AG09319 (cell line): ENCODE data around the genes CMTM7, TRIM71 and CLASP2.

GRCh38 chr3:32216109-32216619, 22.3 kb upstream of the CMTM8 start:
- RRBS: no CpG with 5 or more reads among the region's 7 CpGs

DNA sequence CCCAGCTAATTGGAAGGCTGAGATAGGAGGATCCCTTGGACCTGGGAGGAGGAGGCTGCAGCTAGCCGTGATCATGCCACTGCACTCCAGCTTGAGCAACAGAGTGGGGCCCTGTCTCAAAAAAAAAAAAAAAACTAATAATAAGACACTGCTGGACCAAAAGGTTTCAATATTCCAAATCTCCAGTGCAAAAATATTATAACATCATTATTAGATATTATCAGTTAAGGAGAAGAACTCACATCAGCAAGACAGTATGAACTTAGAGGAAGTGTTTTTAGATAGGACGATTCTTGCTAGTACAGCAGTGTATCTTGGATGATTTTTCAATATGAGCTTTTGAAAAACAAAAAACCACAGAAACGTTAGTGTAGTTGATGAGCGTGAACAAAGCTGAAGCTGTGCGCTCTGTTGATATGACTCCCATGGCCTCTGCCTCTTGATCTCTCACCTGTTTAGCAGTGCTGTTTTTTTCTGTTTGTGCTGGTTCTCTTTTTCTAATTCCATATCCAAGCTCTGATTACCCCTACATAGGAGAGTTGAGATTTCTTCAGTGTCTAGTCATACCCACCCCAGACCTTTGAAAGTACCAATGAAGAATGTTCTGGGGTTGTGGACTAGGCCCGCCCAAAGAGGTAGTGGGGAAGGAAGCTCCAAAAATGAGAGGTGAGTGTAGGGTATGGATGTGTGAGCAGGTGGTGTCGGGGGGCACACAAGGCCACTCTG, 20.2 kb upstream of the CMTM7 start:
- RRBS: no CpG with 5 or more reads among the region's 7 CpGs

DNA sequence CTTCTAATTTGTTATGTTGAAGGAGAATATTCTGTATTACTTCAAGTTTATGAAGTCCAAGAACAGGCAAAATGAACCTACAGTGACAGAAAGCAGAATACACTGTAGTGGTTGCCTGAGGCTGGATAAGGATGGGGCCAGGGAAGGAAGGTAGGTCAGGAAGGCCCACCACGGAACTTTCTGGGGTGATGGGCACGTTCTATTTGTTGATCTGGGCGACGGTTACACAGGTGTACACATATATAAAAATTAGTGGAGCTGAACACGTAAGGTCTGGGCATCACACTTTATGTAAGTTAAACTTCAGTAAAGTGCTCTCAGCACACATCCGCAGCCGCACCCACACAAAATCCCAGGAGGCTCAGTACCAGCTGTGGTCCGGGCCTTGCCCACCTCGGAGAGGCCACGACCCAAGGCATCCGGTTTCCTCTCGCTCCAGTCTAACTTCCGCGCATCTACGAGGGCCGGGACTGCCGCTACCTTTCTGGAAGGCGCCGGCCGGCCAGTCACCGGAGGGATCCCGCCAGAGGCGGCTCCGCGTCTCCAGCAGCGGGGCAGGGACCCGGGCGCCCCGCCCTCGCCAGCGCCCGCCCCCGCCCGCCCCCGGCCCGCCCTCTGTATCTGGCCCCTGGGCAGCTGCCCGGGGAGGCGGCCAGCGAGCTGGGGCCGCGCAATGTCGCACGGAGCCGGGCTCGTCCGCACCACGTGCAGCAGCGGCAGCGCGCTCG, at the start of gene CMTM7:
CMTM7 (plus strand) TSS at position 620 of the 728 bp plus-strand sequence.
- RRBS: 1% methylated on average over 37 of the region's 51 CpGs

DNA sequence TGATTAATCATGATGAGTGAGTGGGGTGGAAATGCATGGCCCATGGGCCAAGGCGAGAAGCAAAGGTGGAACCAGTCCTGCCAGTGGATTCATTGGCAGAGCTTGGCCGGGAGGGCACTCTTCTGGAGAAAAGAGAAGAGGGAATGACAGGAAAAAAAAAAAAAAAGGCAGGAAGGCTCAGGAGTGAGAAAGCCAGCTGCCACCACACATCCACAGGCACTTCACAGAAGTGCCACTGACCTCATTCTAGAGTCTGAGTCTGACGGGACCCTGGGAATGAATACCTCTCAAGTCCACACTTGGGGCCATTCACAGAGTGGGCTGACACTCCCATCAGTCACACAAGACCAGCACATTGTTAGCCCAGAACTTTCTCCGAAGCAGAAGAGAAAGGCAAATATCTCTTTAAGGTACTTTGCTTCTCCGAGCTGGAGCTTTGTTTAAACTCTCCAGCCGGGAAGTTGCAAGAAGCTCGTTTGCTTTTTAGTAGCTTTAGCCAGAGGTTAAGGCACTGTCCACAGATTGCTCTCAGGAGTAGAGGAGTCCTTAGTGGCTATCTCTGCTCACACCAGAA, 53.9 kb downstream of the CMTM6 start:
- RRBS: no CpG with 5 or more reads among the region's 7 CpGs

GRCh38 chr3:32459822-32460995, 42.4 kb downstream of the CMTM6 start:
- RRBS: 100% methylated on average over 1 of the region's 20 CpGs

- RRBS: 4% methylated on average over 24 of the region's 110 CpGs
Measured at GRCh38 chr3:32817604-32818556, at the start of gene TRIM71. TRIM71 (plus strand) TSS chr3:32817997.

DNA sequence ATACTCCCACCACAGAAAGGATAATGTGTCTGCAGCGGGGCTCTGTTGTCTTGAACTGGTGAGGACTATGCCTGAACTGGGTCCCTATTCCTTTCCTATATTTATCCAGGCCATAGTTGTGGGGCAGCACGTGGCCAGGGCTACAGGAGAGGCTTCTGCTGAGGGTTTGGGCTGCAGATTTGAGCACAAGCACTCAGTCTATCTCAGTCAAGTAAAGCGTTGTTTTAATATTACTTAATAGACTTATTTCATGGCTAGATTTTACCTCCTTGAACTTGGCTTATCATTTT, 50.9 kb downstream of the TRIM71 start:
- RRBS: no CpG with 5 or more reads among the region's 3 CpGs

DNA sequence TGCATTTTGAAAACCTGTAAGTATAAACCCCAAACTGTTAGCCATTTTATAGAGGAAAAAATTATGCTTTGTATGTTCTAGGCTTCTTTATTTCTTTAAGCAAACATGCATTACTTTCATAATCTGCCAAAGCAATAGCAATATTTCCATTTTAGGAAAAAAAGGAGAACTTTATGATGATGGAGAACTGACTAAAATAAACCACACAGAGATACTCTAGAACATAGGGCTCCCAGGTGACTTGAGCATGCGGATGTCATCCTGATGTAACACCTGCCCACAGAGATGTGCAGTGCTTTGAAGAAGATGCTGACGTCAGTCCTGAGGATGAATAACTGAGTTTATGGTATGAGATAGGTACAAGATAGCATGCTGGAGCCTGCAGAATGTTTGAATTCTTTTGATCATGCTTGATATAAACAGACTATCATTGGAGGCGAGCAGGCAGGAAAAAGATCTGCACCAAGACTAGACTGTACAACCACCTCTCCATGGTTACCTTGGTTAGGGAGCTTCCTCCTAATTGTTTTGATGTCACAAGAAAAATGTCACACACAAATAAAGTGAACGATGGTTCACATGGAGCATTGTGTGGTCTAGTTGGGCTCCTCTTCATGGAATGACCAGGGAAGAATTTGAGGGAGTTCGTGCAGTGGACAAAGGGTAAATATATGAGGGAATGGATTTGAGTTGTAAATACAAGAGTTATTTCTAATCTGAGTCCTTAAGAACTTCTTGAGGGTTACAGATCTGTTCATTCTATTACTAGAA, 12.5 kb downstream of the CCR4 start:
- RRBS: no CpG with 5 or more reads among the region's 5 CpGs

DNA sequence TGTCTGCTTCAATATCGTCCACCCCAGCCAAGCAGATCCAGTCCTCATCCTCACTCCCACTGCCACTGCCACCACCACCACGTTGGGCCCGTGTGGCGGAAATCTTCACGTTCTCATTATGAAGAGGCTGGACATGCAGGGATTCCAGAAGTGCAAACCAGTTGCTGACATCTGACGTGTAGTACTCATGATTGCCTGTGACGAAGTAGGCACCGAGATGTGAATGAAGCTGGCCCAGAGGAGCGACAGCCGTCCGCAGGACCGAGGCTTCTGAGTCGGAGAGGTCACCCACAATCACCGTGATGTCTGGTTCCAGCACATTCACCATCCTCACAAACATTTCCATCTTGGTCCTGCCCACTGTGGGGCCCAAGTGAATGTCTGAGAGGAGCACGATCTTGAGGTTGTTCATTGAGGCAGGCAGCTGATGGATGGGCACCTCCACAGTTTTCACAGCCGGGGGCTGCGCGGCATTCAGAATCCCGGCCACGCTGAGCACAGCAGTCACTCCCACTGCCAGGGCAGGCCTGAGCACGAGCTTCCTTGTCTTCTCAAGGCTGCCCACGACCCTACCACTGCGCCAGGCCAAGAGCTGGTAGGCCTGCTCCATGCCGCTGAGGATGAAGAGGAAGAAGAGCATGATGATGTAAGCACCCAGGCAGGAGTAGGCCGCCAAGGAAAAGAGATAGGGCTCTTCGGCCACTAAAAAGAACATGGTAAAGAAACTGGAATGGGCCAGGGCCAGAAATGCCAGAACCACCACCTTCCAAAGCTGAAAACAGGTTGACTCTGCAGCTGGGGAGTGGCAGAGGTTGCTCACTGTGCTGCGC, 3.6 kb downstream of the GLB1 start:
- RRBS: no CpG with 5 or more reads among the region's 27 CpGs

GRCh38 chr3:33128721-33129040, 14.9 kb downstream of the CRTAP start:
- RRBS: no CpG with 5 or more reads among the region's 1 CpG

GRCh38 chr3:33396853-33397639, 43.2 kb downstream of the UBP1 start:
- RRBS: no CpG with 5 or more reads among the region's 13 CpGs

- RRBS: no CpG with 5 or more reads among the region's 49 CpGs
Measured at GRCh38 chr3:33440700-33441764, 827 bp upstream of the UBP1 start.

DNA sequence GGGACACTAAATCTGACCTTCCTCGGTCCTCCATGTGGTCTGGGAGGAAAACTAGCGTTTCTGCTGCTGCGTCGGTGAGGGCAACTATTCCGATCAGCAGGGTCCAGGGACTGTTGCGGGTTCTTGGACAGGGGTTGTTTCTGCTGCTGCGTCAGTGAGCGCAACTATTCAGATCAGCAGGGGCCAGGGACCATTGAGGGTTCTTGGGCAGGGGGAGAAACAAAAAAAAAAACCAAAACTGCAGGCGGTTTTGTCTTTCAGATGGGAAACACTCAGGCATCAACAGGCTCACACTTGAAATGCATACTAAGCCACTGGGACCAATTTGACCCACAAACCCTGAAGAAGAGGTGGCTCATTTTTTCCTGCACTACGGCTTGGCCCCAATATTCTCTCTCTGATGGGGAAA, 7.9 kb upstream of the UBP1 start:
- RRBS: no CpG with 5 or more reads among the region's 10 CpGs

DNA sequence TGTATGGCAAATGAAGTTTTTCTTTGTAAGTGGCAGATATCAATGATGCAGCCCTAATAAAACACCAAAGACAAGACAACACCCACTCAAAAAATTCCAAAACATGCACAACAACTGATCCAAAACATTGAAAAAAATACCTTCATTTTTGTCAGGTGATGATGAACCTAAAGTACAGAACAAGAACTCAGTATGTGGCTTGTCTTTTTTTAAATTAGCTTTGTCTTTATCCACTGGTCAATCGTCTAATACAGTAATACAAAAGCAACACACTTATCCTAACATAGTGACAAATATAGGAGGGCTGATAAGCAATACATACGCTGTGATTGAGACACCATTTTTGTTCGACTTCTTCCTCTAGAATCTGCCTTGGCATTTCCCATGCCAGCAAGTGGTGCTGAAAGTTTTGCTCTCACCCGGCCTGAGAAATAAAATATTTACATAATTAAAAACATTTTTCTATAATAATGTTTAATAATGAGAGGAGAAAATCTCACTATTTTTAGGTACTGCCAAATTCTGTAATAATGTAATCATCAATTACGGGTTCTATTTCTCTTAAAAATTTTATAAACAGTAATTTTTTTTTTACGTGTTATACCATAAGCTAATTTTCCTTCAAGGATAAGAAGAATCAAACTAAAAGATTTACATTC, 125.9 kb downstream of the CLASP2 start:
- RRBS: no CpG with 5 or more reads among the region's 6 CpGs

DNA sequence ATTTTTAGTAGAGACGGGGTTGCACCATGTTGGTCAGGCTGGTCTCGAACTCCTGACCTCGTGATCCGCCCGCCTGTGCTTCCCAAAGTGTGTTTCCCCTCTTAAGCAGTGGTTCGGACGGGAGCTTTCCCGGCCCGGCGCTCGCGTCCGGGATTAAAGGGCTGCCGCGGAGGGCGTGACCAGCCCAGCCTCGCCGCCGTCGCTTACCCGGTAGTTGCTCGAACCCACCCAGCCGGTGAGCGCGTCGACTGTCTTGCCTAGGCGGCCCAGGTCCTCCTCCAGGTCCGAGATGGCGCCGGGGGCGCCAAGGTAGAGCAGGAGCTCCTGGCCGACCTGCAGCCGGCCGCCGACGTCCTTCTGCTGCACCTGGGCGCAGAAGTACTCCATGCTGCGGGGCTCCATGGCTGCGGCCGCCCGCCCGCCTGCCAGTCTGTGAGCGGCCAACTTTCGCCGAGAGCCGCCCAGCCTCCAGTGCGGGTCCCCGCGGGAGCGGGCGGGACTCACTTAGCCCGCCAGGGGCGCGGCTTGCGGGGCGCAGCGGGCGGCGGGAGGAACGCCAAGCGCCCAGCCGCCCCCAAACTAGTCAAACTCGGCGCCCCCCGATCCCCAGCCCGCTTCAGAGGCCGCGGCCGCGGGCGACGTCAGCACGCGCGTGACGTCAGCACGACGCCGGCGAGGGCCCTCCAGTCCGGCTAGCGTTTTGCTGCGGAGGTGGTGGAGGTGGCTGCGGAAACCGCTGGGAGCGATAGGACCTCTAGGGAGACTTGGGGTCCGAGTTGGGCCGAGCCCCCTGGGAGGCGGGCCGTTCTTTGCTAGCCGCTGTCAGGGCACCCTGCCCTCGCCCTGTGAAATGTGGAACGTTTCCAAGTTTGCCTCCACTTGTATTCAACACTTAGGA, at the start of gene CLASP2:
CLASP2 (minus strand) TSS at position 654 of the 898 bp plus-strand sequence.
- RRBS: under 1% methylated on average over 20 of the region's 93 CpGs

- RRBS: no CpG with 5 or more reads among the region's 8 CpGs
Measured at GRCh38 chr3:33841676-33842321, 43.4 kb downstream of the PDCD6IP start.

DNA sequence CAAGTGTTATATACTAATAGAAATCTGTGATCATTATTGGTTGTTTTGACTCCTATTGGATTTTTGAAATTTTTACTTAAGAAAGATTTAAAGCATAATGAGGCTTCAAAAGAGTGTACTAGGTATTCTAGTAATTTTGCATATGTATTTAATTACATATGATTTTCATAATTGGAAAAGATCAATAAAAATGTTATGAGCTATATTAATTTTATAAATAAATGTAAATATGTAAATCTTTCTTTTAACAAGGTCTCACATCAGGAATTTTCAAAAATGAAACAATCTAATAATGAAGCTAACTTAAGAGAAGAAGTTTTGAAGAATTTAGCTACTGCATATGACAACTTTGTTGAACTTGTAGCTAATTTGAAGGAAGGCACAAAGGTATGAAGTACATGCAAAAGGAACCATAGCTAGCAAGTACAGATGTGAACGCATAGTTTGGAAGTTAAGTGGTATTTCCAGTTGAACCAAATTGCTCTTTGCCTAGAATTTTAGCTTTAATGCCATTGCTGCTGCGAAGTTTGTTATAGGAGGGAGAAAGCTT, 55.3 kb downstream of the PDCD6IP start:
- RRBS: no CpG with 5 or more reads among the region's 2 CpGs

GRCh38 chr3:34200454-34201201, 402.2 kb downstream of the PDCD6IP start:
- RRBS: no CpG with 5 or more reads among the region's 2 CpGs

GRCh38 chr3:34856018-34856349, 783.3 kb upstream of the ARPP21 start:
- RRBS: no CpG with 5 or more reads among the region's 2 CpGs

DNA sequence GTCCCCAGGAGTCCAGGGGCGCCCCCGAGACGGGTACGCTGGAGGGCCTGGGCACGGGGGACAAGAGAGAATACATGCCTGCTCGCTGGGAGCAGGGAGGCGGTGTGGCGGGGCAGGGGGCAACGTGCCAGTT, 460 bp upstream of the ARPP21 start:
- RRBS: no CpG with 5 or more reads among the region's 9 CpGs